Left colon (tissue), 1 donor: ENCODE data around the genes PRR30, SLC30A3 and SUPT7L.

GRCh38 chr2:26979672-26980227 lies 9.3 kb downstream of the MAPRE3 start:
- PRO-cap = no peak

DNA sequence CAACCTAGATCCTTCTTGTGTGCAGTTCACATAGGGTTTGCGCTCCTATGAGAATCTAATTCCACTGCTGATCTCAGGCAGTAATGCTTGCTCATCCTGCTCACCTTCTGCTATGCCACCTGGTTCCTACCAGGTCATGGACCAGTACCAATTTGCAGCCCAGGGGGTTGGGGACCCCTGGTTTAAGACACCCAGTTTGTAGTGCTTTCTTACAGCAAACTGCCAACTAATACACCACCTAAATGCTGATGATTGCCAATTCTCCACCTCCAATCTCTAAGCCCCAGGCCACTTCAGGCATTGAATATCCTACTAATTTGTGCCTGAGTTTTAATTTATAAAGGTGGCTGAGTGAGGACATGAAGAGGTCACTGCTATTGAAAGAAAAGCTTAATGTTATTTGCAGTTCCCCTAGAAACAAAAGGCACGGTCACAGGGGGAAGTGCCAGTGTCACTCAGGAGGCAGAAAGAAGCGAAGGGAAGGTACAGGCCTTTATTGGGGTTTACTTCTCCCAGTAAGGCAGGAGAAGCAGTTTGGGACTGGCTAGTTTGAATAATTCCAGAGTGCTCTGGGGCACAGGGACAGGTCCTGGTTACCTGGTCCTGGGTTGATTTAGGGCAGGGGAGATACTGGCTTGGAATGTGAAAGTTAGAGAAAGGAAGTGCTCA lies 1.8 kb upstream of the ABHD1 start:
- PRO-cap = no peak

DNA sequence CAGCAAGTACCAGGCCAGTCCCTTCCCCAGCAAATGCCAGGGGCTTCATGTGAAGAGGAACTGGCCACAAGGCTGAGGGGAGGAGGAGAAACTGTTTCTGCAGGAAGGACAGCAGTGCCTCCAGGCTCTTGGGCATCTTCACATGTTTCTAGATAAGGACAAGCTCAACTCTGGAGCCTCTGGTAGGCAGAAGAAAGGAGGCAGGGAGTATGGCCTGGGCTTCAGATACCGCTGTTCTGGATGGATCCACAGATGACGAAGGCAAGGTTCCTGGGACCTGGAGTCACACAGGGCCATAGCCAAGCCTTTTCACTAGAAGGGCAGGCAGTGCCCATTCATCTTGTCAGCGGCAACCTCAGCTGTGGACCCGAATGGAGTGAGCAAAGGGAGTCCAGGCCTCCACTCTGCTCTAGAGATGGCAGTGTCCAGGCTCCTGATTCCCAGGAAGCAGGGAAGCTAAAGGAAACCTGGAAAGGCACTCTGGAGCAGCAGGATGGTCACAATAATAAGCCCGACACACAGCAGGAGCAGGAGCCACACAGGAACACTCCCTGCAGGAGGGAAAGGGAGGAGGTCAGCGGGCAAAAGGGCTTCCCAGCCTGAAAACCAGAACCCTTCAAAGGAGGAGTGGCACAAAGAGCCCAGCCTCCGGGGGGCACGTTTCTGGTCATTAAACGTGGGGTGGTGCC lies 3.3 kb downstream of the PREB start:
- PRO-cap = no peak

DNA sequence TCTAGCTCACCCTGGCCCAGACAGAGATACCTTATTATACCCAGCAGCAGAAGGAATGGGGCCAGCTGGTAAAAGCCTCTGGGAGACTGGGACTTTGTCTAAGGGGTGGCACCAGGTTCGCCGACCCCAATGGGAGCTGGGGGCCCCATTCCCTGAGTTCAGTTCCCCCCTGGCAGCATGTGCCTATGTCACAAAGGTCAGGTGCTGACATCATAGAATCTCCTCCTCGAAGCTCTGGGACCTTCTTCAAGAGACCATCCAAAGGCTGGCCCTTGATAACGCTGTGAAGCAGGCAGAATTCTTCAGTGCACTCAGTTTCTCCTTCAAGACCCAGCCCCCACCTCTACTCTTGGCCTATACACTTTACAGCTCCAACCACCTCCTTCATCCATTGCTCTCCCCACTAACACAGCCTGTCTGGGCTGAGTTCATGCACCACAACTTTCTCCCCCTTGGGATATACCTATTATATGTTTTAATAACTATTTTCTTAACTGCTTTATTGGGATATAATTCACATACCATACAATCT lies at the start of gene PRR30:
TSS of gene PRR30 (minus strand) at position 138 of the 532 bp plus-strand sequence.
- PRO-cap = no peak

DNA sequence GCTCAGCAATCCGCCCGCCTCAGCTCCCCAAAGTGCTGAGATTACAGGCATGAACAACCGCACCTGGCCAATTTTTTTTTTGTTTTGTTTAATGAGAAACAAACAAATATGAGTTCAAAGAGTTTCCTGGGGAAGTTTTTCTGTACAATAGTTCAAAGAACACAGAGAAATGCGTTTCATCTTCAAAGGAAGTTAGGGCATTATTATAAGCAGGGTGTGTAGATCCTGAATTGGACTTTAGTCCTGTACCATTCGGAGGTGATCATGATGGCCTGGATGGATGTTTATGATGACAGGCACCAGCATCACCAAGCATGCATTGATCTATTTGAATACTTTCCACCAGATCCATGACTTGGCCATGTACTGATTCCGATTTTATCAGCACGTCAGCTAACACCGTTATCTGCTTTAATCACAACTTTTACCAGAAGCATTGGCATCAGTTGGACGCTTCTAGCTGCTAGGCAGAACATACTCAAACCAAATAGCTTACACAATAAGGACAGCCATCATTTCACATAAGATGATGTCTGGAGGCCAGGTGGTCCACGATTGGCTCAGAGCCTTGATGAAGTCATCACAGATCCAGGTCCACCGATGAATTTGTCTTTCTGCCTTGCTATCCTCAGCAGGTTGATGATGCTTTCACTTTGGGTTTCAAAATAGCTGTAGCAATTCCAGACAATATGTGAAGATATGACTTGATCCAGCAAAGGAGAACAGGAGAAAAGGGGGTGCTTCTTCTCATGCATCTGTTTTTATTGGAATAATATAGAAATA lies 29.1 kb downstream of the TCF23 start:
- PRO-cap = no peak

DNA sequence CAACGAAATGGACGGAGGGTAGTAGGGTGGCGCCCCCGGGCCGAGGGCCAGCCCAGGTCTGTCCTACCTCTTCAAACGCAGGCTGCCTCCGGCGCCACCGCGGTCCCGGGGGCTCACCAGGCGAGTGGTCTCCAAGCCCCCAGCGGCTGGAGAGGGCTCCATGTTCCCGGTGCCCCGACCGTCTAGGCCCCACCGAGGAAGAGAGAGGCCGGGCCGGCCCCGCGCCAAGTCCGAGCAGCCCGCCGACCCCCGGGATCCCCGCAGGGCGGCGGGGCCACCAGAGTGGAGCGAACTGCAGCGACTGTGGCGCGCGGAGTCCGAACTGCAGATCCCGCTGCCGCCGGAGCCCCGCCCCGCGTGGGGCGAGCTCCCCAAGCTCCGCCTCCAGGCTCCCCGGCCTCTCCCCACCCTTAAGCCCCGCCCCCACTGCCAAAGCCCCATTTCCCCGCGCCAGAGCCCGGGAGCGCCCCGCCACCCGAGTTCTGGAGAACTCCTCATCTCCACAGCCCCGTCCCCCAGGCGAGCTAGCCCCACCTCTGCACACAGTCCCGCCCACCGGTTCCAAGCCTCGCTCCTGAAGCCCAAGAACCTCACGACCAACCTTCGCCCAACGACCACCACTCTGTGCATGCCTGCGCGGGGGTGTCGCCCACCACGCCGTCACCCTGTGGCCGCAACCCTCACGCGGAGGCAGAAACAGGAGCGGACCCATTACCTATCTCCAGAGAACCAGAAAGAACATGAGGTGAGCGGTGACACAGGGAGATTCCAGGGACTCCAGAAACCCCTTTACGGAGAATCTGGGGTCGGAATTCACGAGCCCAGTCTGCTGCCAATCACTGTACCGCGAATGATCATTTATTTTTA lies at the start of gene SLC30A3:
TSS of gene SLC30A3 (minus strand) at position 303 of the 867 bp plus-strand sequence.
- PRO-cap = unidirectional peak, minus-strand start at position 303 of the sequence

- PRO-cap = no peak
These were observed 3.6 kb upstream of the DNAJC5G start for GRCh38 chr2:27271498-27272146.

- PRO-cap = no peak
These were observed 6.3 kb downstream of the MPV17 start for GRCh38 chr2:27316571-27316988.

- PRO-cap = no peak
These were observed 3.8 kb downstream of the GTF3C2 start for GRCh38 chr2:27352636-27353210.

GRCh38 chr2:27355769-27356626 lies 566 bp downstream of the GTF3C2 start:
- PRO-cap = bidirectional peak, plus-strand start at chr2:27356288, minus-strand start at chr2:27356148; bidirectional peak, plus-strand start at chr2:27356552, minus-strand start at chr2:27356476

- PRO-cap = no peak
These were observed 1.7 kb downstream of the SNX17 start for GRCh38 chr2:27371975-27372704.

GRCh38 chr2:27373052-27373435 lies 2.6 kb downstream of the SNX17 start:
- PRO-cap = no peak

DNA sequence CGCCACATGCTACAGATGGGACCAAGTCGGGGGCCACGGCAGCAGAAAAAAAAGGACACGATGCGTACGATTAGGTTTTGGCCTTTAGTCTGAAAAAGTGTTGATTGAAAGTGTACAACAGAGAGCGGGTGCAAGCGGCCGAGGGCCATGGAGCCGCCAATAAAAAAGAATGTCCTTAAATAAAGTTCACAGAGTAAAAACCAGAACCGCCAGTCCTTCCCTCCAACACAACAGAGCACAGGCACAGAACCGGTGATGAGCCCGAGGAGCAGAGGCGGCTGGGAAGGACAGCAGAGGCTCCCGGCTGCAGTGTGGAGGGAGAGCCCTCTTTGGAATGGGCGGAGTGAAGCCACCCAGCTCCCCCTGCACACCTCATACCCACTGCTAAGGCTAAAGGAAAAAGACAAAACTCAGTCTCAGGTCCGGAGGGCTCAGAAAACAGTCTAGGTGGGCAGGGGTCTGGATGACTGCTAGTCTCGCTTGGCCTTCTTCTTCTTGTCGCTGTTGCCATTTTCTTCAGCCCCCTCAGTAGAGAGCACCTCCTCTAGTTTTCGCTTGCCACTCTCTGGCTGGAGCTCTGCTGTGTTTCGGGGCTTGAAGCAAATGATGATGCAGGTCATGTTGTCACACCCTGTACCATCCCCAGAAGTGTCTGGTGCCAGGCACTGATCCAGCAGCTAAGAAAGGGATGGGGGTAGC lies 744 bp upstream of the ZNF513 start:
- PRO-cap = no peak

DNA sequence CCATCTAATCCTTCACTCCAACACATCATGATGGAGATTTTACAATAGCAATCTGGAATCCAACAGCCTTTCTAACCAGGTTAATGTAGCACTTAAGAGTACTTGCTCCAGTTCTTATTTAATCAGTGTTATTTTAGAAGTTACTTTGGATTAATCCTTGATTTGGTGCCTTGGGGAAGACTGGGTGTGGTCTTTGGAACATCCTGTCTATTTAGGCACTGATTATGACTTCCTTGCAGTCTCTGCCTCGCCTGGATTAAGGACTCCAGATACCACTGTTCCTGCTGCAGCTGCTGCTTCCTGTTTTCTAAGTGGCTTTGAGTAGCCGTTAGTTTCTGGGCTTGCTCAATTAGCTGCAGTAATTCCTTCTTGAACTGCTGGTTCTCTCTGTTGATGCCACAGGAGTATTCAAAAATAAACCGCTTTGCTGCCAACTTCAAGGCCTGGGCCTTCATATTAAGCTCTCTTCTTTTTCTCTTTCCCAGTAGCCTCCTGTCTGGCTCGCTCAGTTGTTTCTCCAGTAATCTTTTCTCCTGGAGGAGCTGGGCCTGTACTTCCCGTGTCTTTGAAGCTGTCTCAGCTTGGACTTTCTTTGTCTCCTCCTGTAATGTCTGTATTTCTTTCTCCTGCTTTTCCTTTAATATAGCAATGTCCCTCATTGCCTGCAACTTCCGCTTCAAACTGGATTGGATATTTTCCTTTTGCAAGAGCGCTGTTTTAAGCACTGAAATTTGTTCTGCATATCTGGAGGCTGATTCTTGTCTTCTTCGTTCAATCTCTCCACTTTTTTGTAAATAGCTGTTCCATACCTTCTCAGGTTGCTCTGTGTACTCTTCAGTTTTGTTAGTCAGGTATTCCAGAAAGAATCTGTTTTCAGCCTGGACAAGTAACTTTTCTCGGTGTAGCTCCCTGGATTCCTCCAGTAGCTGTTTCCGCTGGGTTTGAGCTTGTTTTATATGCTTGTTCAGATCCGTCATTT lies 1.7 kb downstream of the CCDC121 start:
- PRO-cap = no peak

GRCh38 chr2:27649426-27649863 lies 14.0 kb downstream of the SUPT7L start:
- PRO-cap = no peak

DNA sequence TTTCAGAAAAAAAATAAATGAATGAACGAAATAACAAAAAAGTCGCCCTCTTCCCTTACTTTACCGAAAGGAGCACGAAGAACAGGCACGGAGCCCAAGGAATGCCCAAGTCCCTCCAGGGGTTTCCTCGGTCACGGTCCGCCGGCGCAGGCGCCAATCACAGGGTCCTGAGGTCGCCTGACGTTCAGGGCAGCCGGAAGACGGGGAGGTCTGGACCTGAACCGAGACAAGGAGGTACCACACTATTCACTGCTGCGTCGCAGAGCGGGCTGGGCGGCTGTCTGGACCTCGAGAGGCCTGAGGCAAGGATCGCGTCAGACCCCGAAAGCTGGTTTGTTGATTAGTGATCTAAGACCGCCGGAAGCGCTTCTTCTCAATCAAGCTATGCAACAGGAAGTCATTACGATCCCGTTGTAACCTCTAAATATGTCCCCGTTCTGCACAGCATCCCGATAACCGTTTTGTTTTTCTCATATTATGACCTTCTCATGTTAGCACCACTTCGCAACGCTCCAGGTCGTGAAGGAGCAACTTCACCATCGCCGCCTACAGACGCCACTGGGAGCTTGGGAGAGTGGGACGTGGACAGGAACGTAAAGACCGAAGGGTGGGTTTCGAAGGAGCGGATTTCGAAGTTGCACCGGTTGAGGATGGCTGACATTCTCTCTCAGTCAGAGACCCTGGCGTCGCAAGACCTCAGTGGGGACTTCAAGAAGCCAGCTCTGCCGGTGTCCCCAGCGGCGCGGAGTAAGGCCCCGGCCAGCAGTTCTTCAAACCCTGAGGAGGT lies at the start of gene SUPT7L:
TSS of gene SUPT7L (minus strand) at position 350 of the 787 bp plus-strand sequence.
- PRO-cap = bidirectional peak, plus-strand start at position 625 of the sequence, minus-strand start at position 295 of the sequence

DNA sequence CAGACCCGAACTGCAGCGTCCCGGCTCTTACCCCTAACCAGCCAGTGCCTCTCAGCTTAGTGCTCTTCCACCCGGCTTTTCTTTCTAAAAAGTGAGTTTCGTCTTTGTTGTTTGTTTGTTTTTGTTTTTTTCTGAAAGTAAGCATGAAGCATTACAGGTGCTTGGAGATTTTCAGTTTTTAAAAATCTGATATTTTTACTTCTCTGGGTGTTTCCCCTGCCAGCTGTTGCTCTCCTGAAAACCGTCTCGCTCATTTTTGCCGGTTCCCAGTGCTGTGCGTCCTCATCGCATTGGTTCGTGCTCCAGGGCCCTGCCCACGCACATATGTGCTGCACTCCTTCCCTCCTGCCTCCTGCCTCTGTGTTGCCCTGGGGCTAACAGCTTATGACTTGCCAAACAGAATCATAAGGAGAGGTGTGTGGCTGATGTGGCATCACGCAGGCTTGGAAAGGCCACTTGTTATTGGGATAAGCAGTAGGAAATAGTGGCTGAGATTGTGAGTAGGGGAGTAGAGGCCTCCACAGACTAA lies 53.3 kb downstream of the SLC4A1AP start:
- PRO-cap = no peak

GRCh38 chr2:27756766-27757348 lies 14.7 kb upstream of the MRPL33 start:
- PRO-cap = unidirectional peak, plus-strand start at chr2:27757064

DNA sequence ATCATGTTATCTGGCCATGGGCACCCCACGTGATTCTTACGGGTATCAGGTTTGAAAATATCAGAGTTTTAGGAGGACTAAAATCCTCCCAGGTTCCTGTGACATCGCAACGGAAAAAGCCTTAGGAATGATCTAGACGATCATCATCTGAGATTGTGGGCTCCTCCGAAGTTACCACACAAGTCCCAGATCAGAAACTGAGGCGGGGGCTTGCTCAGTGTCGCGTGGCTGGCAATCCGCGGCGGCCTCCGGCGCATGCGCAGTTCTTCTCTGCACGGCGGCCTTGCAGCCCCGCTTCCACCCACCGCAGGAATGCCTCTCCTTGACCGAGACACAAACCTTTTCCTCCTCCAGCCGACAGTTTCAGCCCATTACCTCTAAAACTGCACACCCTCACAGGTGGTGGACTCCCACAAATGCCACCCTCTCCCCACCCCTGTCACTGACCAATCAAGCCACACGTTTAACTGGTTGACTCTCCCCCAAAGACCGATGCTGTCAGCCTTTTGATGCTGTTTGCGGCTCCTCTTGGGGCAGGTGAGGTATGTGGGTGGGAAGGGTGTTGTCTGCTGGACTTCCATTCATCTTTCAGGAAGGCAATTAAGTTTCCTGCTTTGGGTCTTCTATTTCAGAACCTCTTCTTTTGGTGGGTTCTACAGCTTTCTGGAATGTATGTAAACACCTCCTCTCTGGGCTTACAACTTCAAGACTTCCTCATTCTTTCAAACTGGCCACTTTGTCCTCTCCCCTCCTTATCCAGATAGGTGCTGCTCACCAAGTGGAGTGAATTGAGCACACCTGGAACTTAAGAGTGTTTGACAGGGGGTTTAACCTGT lies 5.5 kb upstream of the MRPL33 start:
- PRO-cap = no peak

DNA sequence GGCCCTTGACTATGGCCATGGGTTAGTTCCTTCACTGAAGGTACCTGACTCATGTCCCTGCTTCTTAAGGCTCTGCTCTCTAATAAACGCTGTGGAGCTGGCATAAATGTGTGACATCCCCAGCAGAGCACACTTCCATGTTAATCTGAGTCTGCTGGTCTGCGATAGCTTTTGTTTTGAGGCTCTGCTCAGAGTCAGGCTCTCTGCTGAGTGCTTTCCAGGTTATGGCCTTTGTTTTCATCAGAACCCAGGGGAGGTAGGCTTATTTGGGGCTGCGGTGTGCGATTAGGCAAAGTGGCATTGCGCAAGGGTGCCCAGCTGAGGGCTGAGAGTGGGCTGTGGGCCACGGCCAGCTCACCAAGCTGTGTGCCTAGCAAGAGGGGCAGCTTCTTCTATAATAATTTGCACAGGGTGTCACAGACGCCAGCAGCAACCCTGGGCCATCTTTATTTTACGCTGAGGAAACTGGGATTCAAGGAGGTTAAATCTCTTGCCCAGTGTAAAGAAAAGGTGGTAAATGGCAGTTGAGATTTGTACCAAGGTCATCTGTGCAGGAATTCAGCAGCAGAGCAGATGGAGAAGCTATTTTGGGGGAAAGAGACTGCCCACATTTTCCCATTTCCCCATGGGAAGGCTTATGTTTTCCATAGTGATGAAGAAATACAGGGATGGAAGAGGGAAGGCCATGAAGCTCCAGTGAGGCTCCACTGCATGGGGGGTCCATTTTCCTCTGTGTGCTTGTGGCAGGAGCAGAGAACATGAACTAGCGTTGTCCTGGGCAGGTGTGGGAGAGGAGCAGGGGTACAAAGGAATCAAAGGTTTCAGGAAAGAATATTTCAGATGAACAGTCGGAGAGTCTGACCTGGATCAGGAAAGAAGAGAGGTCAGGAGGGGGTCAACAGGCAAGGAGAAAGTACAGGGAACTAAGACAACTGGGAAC lies 25.7 kb downstream of the MRPL33 start:
- PRO-cap = no peak